Measurements from ENCODE around the genes OR2B3, OR2J1 and OR5V1.

DNA sequence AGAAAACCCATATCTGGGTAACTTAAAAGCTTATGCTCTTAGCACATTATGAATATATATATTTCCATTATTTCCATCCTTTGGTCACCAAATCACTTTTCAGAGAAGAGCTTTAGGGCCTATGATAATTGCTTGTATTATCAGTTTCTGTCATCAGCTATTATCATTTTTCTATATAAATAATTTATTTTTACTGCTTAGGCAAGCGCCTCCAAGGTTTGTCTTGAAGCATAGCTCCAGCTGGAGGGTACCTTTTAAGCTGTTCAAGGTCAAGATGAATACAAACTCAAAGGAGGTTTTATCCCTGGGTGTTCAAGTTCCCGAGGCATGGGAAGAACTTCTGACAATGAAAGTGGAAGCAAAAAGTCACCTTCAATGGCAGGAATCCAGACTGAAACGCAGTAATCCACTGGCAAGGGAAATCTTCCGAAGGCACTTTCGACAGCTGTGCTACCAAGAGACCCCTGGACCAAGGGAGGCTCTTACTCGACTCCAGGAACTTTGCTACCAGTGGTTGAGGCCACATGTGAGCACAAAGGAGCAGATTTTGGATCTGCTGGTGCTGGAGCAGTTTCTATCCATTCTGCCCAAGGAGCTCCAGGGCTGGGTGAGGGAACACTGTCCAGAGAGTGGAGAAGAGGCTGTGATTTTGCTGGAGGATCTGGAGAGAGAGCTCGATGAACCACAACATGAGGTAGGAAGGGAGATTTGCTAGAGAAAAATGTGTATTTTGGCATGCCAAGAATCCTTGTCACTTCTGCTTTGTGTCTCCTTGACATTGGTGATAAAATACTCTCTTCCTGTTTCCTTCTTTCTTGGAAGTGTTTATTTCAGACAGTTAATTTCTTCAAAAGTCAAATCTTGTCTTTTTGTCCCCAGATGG, 2.0 kb downstream of the ZSCAN9 start:
- PRO-cap = no peak

DNA sequence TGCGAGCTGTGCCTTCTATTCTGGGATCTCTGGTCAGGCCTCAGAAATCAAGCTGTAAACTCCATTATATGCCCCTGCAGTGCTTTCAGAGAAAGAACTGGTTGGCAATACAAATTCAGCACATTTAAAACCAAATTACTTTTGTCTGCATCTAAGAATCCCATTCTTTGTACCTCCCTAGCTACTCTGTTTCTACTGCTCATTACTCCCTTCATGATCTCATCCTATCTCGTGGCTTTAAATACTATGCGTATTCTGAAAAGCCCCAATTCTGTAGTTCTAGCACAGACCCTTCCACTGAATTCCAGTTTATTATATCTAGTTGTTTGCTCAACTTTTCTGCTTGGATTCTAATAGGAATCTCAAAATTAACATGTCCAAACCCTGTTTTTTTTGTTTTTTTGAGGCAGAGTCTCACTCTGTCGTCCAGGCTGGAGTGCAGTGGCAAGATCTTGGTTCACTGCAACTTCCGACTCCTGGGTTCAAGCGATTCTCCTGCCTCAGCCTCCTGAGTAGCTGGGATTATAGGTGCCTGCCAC, 4.9 kb downstream of the ZSCAN12 start:
- PRO-cap = no peak

- PRO-cap = no peak
Measured at GRCh38 chr6:28399119-28399501, 437 bp downstream of the ZSCAN12 start.

DNA sequence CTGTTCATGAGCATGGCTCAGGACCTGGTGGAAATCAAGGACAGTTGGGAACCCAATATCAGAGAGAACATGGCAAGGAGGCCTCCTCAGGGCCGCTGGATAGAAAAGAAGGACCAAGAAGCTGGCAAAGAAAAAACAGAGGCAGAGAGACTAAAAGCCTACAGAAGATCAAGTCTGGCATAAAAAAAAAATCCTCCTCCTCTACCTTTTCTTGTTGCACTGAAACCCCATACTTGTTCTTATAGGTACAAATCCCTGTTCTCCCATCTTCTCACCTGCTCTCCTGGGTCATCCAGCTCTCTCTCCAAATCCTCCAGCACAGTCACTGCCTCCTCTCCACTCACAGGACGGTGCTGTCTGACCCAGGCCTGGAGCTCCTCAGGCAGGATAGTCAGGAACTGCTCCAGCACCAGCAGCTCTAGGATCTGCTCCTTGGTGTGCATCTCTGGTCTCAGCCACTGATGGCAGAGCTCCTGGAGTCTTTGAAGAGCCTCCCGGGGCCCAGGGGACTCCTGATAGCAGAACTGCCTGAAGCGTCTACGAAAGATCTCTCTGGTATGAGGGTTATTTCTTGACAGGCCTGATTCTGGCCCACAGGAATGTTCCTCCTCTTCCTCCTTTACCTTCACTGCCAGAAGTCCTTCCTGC, 7.6 kb downstream of the ZSCAN23 start:
- PRO-cap = no peak

GRCh38 chr6:28693129-28693964, 106.2 kb upstream of the SCAND3 start:
- PRO-cap = no peak

GRCh38 chr6:28719295-28719901, 132.3 kb upstream of the SCAND3 start:
- PRO-cap = no peak

GRCh38 chr6:28865965-28866180, 57.9 kb downstream of the TRIM27 start:
- PRO-cap = no peak

DNA sequence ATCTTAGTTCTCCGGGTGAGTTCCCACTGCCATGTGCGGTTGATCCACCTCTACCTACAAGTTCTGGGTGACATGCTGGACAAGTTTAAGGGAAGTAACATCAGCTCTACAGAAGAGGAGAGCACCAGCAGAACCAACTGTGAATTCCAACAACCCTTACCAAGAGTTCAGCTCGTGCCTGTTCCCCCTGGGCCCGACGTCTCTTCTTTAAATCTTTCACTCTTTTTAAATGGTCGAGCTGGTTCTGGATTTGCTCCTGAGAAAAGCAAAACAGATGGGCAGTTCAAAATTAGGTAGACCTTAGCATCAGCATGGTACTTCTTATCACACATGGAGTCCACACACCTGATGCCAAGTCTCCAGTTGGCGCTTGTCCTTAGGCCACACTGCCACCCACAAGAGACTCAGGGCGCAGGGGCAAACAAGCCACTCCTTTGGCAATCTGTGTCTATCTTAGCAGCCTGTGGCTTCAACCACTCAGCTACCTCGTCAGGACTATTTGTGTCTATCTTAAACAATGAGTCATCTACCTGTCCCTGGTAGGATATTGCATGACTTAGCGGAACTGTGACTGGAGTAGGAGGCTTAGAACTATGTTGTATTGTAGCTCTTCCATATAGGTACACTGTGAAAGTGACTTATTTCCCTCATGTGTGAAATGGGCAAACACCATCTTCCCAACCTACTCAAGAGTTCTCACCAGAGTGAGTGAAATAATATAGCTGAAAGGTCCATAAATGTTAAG, 1.9 kb downstream of the TRIM27 start:
- PRO-cap = no peak

GRCh38 chr6:28922643-28922800, 1.3 kb downstream of the TRIM27 start:
- PRO-cap = no peak

- PRO-cap = unidirectional peak, minus-strand start at chr6:28980897
Measured at GRCh38 chr6:28980718-28981440, 24.2 kb downstream of the ZNF311 start.

GRCh38 chr6:29014586-29015290, 9.6 kb upstream of the ZNF311 start:
- PRO-cap = no peak

DNA sequence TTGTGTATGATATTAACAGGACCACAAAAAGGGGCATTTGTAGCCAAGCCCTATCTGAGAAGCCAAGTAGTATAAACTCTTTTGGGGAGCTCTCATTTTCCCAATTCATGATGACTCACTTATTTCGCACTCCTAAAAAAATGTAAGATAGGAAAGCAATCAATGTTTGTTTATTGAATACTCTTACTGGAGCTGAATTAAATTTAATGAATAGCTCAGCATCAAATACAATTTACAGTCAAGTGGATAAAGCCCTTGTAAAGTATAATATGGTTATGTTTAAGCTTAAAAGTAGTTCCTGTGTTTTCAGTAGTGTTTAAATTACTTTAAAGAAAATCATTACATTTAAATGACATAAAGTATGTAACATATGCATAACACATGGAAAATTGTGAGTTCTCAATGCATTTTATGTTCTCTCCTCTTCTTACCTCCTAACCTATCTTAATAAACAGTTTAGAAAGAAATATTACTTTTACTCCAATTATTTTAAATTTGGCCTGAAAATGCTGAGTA, at the start of gene OR2B3:
TSS of gene OR2B3 (minus strand) at position 174 of the 516 bp plus-strand sequence.
- PRO-cap = no peak

- PRO-cap = no peak
Measured at GRCh38 chr6:29099291-29099653, at the start of gene OR2J1. OR2J1 (plus strand) TSS chr6:29099490.

GRCh38 chr6:29368583-29369205, at the start of gene OR5V1:
OR5V1 (minus strand) TSS chr6:29368865.
- PRO-cap = no peak

DNA sequence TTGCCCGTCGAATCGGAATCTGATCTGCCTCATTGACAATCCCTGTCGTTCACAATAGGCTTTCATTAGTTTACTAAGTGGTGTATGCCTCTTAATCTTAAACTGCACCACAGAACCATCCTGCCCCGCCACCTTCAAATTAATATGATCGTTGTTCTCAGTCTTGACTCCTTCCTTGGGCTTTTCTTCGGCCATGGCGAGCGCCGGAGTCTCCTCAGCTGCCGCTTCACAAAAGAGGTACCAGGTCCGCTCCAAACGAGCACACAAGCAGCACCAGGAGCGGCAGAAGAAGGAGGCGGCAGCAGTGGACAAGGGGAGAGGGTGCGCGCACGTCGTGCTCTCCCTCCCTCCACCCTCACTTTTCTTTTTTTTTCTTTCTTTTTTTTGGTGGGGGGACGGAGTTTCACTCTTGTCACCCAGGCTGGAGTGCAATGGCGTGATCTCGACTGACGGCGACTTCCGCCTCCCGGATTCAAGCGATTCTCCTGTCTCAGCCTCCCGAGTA, 3.2 kb upstream of the GABBR1 start:
- PRO-cap = no peak

DNA sequence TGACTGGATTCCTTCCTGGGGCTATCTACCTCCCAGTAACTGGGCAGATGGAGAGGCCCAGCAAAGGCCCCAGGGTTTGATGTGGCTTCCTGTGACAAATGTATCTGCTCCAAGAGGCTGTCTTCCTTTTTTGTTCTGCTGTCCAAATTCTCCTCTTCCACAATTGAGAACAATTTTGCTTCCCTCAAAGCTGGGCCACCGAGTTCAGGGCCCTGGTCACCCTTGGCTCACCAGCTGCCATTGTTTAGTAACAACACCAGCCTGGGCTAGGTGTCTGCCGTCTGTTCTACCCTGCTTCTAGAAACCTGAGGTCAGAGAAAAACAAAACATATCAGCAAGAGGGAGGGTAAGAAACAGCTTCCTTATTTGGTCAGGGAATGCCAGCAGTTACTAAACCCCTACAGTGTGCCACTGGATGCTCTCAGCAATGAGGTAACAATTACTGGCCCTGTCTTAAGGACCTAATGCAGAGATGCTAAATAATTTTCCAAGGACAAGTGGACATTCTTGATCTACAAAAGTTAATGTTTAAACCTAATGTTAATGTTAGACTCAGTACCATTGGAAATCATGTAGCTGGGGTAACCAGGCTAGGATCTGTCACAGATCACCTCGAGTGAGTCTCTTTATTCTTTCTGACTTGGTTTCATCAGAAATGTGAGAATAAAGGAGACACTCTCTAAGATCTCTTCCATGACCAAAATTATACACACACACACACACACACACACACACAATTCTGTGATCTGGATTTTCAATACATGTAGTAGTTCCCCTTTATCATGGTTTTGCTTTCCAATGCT, 3.7 kb downstream of the ZFP57 start:
- PRO-cap = no peak

GRCh38 chr6:29680268-29680865, 585 bp downstream of the ZFP57 start:
- PRO-cap = no peak

DNA sequence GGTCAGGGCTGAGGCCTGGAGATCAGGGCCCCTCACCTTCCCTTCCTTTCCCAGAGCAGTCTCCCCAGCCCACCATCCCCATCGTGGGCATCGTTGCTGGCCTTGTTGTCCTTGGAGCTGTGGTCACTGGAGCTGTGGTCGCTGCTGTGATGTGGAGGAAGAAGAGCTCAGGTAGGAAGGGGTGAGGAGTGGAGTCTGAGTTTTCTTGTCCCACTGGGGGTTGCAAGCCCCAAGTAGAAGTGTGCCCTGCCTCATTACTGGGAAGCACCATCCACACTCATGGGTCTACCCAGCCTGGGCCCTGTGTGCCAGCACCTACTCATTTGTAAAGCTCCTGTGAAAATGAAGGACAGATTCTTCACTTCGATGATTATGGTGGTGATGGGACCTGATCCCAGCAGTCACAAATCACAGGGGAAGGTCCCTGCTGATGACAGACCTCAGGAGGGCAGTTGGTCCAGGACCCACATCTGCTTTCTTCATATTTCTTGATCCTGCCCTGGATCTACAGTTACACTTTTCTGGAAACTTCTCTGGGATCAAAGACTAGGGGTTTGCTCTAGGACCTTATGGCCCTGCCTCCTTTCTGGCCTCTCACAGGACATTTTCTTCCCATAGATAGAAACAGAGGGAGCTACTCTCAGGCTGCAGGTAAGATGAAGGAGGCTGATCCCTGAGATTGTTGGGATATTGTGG, 2.3 kb downstream of the HLA-F start:
- PRO-cap = no peak

- PRO-cap = no peak
Measured at GRCh38 chr6:29748874-29749686, 25.8 kb downstream of the HLA-F start.

GRCh38 chr6:29827995-29829027, 686 bp downstream of the HLA-G start:
- PRO-cap = no peak